ENCODE results near the gene HKDC1.

- RRBS = no CpG with 5 or more reads among the region's 6 CpGs
Measured at GRCh38 chr10:63593536-63594041, 72.4 kb downstream of the REEP3 start.

GRCh38 chr10:63598872-63599418, 77.7 kb downstream of the REEP3 start:
- RRBS = no CpG with 5 or more reads among the region's 3 CpGs

GRCh38 chr10:63886982-63887665, 365.9 kb downstream of the REEP3 start:
- RRBS = no CpG with 5 or more reads among the region's 13 CpGs

- RRBS = no CpG with 5 or more reads among the region's 11 CpGs
Measured at GRCh38 chr10:67663385-67663775, 32.6 kb downstream of the CTNNA3 start.

GRCh38 chr10:67828711-67829327, 9.2 kb downstream of the DNAJC12 start:
- RRBS = no CpG with 5 or more reads among the region's 7 CpGs

DNA sequence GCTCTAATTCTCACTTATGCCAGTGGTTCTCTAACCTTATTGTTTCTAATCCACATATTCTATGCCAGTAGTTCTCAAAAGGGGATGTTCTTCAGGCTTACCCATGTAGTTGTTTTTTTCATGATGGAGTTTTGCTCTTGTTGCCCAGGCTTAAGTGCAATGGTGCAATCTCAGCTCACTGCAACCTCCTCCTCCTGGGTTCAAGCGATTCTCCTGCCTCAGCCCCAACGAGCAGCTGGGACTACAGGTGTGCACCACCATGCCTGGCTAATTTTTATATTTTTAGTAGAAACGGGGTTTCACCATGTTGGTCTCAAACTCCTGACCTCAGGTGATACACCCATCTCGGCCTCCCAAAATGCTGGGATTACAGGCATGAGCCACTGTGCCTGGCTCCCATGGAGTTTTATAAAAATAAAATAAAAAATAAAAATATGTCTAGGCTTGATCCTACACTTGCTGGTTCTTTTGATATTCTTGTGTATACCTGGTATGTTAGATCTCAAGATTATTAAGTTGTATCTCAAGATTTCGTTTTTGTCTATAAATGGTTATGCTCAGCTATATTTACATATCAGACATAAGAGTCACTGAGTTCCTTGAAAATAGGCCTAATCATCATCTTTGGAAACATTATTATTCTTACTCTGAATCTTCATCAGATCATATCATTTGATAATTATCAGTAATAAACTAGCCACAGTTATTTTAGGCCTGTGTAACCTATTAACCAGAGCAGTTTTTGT, 76.3 kb downstream of the HERC4 start:
- RRBS = no CpG with 5 or more reads among the region's 5 CpGs

DNA sequence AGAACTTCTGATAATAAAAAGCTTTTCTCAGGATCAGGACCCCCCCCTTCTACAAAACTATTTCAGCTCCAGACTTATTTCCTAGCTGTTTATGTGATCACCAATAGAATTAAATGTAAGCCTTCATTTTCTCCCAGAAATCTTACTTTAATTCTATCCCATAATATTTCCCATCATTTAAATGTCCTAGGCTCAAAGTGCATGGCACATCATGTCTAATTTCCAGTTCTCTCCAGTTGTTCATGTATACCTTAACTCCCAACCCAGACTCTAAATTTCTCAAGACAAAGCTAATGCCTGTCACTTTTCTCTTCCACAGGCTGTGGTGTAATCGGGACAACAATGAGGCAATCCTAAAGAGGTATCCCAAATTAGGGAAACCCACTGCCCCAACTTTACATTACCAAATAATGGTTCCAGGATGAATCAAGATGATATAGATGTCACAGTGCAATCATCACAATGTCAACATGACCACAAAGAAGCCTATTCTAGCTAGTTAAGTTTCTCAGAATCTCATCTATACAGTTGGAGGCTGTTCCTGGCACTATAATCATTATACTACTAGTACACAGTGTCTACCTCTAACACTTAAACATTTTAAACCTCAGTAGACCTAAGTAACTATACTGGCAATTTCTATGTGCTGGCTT, 4.2 kb downstream of the HERC4 start:
- RRBS = no CpG with 5 or more reads among the region's 1 CpG

- RRBS = no CpG with 5 or more reads among the region's 6 CpGs
Measured at GRCh38 chr10:68112100-68112570, 2.8 kb downstream of the MYPN start.

GRCh38 chr10:68154166-68154492, 44.8 kb downstream of the MYPN start:
- RRBS = no CpG with 5 or more reads among the region's 4 CpGs

DNA sequence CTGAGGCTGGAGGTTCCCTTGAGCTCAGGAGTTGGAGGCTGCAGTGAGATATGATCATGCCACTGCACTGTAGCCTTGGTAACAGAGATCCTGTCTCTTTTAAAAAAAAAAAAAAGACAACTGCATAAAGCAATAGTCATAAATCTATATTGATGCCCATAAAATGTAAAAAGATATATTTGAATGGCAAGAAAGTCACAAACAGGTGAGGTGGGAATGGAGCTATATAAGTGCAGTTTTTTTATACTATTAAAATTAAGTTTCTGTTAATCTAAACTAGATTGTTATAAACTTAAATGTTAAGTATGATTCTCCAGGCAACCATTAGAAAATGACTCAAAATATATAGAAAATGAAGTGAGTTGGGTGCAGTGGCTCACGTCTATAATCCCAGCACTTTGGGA, 13.4 kb upstream of the HNRNPH3 start:
- RRBS = no CpG with 5 or more reads among the region's 1 CpG

GRCh38 chr10:68332321-68332585, 389 bp downstream of the HNRNPH3 start:
- RRBS = no CpG with 5 or more reads among the region's 22 CpGs

DNA sequence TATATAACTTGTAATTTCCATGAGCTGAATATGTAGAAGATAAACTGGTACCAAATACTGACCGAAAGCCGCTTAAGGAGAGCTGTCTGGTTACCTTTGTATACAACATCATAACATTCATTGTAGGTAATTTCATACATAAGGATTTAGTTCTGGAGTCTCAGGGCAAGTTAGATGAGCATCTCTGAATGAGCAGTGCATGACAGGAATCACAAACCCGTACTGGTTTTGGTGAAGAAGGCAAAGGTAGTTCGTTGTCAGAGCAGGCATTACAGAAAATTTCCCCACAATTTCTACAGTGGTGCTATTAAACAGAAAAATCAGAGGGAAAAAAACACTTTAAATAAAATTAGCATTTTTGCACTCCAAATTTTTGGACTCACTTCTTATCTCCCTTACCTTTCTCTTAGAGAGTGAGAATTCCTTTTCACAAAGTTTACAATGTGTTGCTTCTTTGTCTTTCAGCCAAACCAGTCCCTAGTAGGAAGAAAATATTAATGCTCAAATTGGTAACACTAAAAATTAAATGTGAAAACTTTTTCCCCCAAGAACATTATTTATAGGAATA, 13.0 kb upstream of the PBLD start:
- RRBS = no CpG with 5 or more reads among the region's 4 CpGs

DNA sequence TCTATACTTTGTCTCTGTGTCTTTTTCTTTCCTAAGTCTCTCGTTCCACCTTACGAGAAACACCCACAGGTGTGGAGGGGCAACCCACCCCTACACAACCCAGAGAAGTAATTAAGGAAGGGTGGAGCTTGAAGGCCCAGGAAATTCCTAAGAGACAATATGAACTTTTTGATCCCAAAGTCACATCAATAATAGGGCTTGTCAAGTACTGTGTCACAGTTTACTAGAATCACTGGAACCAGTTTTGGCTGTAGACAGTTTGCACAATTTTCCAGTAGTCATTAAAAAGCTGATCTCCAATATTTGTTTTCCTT, 824 bp downstream of the SLC25A16 start:
- RRBS = no CpG with 5 or more reads among the region's 2 CpGs

DNA sequence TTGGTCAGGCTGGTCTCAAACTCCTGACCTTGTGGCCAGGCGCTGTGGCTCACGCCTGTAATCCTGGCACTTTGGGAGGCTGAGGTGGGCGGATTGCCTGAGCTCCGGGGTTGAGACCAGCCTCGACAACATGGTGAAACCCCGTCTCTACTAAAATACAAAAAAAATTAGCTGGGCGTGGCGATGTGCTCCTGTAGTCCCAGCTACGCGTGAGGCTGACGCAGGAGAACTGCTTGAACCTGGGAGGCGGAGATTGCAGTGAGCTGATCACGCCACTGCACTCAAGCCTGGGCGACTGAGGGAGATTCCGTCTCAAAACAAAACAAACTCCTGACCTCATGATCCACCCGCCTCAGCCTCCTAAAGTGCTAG, 5.2 kb upstream of the TET1 start:
- RRBS = no CpG with 5 or more reads among the region's 16 CpGs

- RRBS = no CpG with 5 or more reads among the region's 18 CpGs
Measured at GRCh38 chr10:68599931-68600815, 40.0 kb downstream of the TET1 start.

- RRBS = no CpG with 5 or more reads among the region's 7 CpGs
Measured at GRCh38 chr10:69071425-69071915, 16.4 kb upstream of the SRGN start.

- RRBS = no CpG with 5 or more reads among the region's 3 CpGs
Measured at GRCh38 chr10:69096790-69097006, 8.8 kb downstream of the SRGN start.

GRCh38 chr10:69124835-69125365, 922 bp downstream of the VPS26A start:
- RRBS = no CpG with 5 or more reads among the region's 15 CpGs

- RRBS = no CpG with 5 or more reads among the region's 4 CpGs
Measured at GRCh38 chr10:69213595-69214237, 6.4 kb upstream of the HKDC1 start.

- RRBS = 67% methylated on average over 4 of the region's 9 CpGs
Measured at GRCh38 chr10:69219847-69220469, at the start of gene HKDC1. Gene HKDC1 (plus strand): TSS chr10:69220332.